ENCODE measurements around a stretch of chr22.

GRCh38 chr22:46836117-46836605, 73.7 kb downstream of the TBC1D22A start:
- RRBS = no CpG with 5 or more reads among the region's 3 CpGs

- RRBS = no CpG with 5 or more reads among the region's 17 CpGs
These were observed 90.7 kb downstream of the TBC1D22A start for GRCh38 chr22:46853132-46853622.

DNA sequence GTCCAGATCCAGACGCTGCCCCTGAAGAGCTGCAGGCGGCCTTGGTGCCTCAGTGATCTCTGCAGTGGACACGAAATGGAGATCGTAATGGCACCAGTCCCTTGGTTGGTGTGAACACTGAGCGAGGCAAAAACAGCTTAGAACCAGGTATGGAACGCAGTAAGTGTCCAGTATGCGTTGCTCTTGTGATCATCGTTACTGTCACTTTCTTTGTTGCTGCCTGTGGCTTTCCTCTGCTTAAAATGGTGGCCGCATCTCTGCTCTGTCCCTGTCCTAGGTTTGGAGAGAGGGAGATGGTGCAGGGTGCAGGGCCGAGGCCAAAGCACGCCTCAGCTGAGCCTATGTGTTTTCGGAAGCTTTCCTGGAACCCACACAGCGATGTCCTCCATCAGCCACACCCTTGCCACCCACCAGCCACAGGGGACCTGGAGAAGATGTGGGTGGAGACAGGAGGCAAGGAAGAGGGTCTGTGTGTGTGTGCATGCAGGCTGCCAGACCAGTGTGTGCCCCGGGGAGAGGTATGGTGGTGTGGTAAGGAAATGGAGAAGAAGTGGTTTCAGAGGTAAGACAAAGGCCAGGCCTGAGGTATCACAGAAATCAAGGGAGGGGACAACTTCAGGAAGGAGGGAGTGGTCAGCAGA, 155.7 kb downstream of the TBC1D22A start:
- RRBS = no CpG with 5 or more reads among the region's 14 CpGs

DNA sequence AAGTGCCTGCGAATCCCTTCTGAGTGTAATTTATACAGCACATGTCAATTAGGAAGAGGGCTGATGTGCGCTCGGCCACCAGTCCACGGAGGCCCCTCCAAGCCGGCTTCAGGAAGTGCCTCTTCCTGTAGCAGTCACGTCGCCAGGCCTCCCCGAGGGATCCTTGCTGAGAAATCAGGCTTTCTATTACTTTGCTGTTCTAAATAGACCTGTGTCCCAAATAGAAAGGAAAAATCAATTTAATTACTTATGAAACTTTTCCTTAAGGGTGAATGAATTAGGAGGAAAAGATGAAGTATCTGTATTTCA, 180.1 kb downstream of the TBC1D22A start:
- RRBS = no CpG with 5 or more reads among the region's 8 CpGs

- RRBS = no CpG with 5 or more reads among the region's 18 CpGs
These were observed 180.5 kb downstream of the TBC1D22A start for GRCh38 chr22:46942881-46943508.

DNA sequence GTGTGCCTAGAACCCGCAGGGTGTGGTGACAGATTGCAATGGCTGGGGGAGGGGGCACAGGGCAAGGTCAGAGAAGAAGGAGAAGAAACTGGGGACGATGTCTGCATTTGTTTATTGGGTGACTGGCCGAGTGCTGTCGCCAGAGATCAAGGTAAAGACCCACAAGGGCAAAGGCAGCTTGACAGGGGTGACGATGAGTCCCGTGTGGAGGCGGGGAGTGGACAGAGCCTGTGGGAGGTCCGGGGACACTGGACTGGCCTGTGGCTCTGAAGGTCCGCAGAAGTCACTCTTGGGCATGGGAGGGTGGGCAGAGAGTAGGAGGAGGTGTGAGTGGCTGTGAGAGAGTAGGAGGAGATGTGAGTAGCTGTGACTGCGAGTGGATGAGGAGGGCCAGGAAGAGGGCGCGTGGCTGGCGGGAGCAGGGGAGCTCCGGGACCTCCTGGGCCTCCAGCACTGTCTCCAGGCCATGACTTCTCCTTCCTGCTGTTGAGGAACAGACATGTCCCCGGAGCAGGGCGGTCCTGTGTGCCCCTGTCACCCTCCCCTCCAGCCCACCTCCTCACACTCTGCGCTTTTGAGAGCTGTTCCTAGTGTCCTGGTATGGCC, 391.3 kb downstream of the TBC1D22A start:
- RRBS = 66% methylated on average over 2 of the region's 17 CpGs

GRCh38 chr22:47154451-47155327, 392.2 kb downstream of the TBC1D22A start:
- RRBS = 14% methylated on average over 7 of the region's 32 CpGs

- RRBS = no CpG with 5 or more reads among the region's 17 CpGs
These were observed 437.8 kb downstream of the TBC1D22A start for GRCh38 chr22:47200132-47200687.

DNA sequence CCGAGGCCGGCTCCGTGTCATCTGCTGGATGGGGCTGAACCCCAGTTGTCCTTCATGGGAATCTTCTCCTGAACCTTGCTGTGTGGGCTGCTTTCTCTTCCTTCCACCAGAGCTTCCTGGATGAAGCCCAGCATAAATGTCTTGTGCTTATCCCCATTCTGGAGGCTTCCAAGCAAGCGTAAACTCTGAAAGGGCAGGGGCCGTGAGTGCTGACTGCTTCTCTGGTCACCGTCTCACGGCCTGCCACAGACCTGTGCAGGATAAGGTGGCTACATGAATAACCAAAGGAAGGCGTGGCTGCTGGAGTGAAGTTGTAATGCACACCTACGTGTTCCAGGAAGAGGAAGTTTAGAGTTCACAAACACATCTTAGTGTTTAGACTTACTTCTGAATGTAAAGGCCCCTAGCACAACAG, 724.4 kb downstream of the TBC1D22A start:
- RRBS = 30% methylated on average over 2 of the region's 9 CpGs

DNA sequence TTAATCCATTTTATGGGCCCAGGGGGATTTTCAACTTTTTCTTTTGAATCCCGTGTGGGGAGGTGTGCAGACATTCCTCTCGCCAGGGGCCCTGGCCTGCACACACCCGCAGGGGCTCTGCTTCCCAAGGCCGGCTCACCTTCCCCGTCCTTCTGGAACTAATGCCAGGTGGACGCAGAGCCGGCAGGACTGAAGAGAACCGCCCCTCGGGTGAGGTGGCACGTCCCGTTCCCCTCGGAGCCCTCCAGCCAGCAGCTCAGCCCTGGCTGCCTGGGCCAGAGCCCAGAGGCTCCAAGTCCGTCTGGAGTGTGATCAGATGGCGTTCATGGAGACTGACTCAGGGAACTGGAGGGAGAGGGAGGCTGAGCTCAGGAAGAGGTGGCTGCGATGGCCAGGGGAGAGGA, 229.7 kb downstream of the TAFA5 start:
- RRBS = no CpG with 5 or more reads among the region's 15 CpGs

DNA sequence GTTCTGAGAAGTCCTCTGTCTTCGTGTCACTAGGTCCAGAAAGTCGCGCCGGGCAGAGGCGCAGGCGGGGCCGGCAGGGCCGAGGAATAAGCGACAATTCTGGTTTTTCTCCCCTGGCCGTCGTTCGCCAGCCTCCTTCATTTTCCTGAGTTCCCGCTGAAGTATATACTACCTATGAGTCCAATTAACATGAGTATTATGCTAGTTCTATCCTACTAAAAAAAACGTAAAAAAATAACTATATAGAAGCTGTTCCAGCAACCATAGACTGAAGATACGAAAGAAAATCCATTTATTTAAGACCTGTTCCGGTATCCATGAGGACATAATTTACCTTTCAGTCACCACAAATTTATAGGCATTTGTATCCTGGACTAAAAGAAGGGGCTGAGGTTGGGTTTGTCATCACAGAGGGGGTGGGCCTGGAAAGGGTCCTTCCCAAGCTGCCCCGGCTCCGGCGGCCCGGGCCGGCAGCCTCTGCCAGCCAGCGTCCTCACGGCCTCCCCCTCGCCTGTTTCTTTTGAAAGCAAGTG, 262.0 kb downstream of the TAFA5 start:
- RRBS = 50% methylated on average over 1 of the region's 24 CpGs

DNA sequence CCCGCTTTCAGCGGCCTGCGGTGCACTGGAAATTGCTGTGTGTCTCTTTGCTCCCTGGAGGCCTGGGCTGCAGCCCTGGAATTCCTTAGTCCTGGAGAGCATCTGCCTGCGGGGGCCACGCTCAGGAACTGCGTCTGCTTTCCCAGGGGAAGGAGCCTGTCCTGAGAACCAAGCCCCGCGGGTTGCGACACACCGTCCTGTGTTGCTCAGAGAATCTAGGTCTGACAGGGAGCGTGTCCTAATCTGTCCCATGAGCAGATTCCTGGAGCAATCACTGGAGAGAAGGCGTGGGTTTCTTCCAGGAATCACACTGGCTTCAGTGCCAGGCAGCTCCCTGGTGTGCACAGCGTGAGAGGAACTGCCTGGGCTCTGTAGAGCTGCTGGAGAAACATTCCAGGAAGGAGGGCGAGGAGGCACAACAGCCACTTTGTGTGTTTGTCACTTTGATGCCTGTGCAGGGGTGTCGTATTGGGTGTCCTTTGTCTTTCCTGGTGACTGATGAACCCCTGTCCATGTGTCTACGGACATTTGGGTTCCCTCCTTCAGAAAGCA, 630.3 kb downstream of the TAFA5 start:
- RRBS = no CpG with 5 or more reads among the region's 16 CpGs

DNA sequence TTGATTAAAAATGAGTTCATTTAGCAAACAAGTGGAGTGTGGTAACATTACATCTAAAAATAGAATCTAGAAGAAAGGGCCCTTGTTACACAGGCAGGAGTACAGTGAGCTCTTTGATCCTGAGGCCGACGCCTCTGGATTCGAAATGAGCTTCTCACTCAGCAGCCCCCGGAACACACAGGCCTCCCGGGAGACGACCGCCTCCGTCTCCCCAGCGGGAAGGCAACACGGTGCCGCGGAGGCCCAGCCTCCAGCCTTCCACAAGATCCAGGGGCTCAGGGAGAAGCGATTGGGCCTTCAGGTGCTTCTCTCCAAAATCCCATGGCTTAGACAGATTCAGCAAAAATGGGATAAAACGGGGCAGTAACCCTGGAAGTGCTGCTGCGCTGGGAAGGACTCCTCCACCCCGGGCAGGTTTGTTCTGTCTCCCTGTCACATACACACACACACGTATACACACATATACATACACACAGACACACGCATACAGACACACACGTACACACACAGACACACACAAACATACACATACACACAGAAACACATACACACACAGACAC, 379.0 kb downstream of the BRD1 start:
- RRBS = no CpG with 5 or more reads among the region's 19 CpGs

DNA sequence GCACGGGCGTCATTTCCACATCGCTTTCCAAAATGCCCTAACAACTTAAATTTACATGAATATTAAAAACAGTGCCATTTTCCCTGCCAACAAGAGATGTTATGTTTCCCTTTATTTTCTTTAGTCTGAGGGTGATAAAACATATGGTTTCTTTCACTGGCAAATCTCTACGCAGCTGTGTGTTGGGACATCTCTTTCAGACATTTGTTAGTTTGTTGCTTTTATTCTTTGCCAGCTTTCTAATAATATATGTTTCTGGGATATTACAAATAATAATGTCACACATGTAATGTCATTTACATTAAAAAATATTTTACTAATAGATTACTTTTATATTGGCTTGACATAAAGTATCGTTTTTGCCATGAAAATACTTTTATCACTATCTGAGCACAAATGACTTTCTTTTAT, 356.5 kb downstream of the BRD1 start:
- RRBS = no CpG with 5 or more reads among the region's 5 CpGs

DNA sequence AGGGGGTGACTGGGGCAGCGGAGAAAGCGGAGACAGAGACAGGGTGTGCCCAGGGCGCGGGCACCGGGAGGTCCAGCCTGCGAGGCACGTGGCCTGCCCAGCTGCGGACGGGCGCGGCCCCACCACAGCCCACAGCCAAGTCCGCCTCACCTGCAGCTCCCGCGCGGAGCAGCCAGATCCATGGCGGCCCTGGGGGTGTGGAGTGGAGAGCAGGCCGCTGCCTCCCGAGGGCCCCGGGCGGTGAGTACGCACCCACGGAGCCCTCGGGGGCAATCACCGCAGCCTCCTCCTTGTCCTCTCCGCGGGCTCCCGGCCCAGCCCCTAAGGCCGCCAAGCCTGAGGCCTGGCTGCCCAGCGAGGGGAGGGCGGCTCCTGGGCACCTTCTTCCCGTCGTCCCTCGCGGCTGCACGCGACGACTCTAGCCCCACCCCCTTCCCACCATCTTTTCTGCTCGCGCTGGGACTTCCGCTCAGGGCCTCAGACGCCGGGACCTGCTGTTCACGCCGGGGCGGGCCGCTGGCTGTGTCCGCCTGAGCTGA, 286.4 kb downstream of the BRD1 start:
- RRBS = 51% methylated on average over 9 of the region's 47 CpGs

DNA sequence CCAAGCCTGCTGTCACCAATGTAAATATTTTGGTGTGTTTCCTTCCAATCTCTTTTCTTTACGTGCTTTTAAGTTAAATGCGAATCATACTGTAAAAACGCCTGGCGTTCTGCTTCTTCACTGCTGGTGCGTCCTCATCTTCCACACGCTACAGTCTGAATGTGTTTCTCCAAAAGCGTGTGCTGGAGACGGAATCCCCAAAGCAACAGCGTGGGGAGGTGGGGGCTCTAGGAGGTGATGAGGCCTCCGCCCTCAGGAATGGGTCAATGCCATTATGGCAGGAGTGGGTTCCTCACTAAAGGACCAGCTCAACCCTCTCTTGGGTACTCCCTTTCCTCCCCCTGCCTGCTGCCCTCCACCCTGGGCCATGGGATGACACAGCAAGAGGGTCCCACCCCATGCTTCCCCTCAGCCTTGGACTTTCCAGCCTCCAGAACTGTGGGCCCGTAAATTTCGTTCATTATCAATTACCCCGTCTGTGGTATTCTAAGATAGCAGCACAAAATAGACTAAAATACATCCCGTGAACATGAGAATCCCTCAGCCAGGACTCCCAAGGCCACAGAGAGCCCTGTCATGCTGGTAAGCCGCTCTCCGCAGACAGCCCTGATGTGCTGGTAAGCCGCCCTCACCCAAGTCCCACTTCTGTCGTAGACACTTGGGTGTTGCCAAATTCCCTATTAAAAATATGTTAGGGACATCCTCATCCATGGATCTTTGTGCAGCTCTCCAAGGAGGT, 220.5 kb downstream of the BRD1 start:
- RRBS = no CpG with 5 or more reads among the region's 18 CpGs

DNA sequence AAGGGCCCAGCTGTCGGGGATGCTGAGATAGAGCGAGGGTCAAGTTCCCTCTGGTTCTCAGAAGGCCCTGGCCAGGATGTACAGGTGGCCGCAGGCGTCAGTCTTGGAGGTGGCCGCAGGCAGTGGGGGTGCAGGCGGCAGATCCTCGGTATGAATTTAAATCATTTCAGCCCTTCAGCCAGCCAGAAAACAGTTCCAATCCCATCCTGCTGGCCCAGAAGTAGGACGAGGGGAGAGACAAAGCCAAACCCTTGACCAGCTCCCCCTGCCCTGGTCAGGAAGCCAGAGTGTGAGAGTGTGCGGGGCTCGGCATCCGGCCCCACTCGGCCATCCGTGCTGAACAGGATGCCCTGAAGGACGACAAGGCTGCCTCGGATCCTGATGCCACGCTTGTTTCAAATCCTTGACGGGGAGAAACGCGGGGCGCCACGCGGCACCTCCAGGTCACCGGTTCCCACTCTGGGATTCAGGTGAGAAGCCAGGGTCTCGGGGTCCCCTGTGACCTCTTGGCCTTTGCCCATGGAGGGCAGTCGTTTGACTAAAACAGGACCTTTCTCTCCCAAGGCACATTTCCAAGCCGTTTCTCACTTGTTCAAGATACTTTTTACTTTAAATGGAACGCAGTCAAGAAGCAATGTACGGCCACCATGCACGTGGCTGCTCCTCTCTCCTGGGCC, 167.8 kb downstream of the BRD1 start:
- RRBS = no CpG with 5 or more reads among the region's 29 CpGs

DNA sequence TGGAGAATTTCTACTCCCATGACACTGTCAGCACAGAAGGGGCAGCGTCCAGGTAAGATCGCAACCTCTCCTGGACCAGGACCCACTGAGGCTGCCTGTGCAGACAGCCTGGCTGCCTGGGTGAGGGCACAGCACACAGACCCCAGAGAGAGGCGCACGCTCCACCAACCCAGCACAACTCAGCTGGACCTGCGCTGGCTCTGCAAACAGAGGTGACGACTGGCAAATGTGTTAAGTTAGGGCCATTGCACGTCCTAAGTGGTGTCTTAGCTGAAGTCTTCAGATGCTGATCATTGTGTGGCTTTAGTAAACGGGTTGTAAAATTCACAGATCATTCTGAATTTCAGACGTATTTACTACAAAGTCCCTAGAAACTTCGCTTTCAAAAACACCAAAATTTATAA, 33.2 kb downstream of the BRD1 start:
- RRBS = no CpG with 5 or more reads among the region's 10 CpGs

DNA sequence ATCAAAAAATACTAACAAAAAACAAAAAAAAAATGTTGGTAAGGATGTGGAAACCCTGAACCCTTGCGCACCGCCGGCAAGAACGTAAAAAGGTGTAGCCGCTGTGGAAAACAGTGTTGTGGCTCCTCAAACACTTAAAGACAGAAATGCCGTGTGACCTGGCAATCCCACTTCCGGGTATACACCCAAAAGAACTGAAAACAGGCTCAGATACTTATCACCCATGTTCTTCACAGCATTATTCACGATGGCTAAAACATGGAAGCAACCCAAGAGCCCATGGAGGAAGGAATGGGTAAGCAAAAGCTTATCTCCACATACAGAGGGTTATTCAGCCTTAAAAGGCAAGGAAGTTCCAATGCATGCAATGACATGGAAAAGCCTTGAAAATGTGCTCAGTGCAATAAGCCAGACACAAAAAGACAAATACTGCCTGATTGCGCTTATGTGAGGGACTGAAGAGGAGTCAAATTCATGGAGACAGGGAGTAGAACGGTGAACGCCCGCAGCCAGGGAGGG, 19.6 kb downstream of the BRD1 start:
- RRBS = 89% methylated on average over 5 of the region's 12 CpGs

GRCh38 chr22:49820801-49821502, 6.7 kb downstream of the BRD1 start:
- RRBS = no CpG with 5 or more reads among the region's 12 CpGs

Data from aortic smooth muscle cell (primary cell).